ENCODE measurements around the gene NOVA1.

- PRO-cap = no peak
CAGE:
- cytosol, long polyA minus RNA = no peak
- cytosol, long polyA plus RNA = no peak
- long polyA plus RNA = no peak
- nucleus, long polyA minus RNA = no peak
- nucleus, long polyA plus RNA = no peak
These were observed 419.4 kb downstream of the NOVA1 start for GRCh38 chr14:26178343-26178844.

GRCh38 chr14:26596388-26597104 is 1.3 kb downstream of the NOVA1 start:
- PRO-cap = no peak
CAGE:
- cytosol, long polyA minus RNA = no peak
- cytosol, long polyA plus RNA = no peak
- long polyA plus RNA = no peak
- nucleus, long polyA minus RNA = no peak
- nucleus, long polyA plus RNA = no peak

GRCh38 chr14:26597966-26598755 is at the start of gene NOVA1:
TSS of gene NOVA1 (minus strand) at chr14:26598033.
- PRO-cap = bidirectional peak, plus-strand start at chr14:26598179, minus-strand start at chr14:26598033; bidirectional peak, plus-strand start at chr14:26598229, minus-strand start at chr14:26598234
CAGE:
- cytosol, long polyA minus RNA = no peak
- cytosol, long polyA plus RNA = no peak
- long polyA plus RNA = no peak
- nucleus, long polyA minus RNA = no peak
- nucleus, long polyA plus RNA = no peak

DNA sequence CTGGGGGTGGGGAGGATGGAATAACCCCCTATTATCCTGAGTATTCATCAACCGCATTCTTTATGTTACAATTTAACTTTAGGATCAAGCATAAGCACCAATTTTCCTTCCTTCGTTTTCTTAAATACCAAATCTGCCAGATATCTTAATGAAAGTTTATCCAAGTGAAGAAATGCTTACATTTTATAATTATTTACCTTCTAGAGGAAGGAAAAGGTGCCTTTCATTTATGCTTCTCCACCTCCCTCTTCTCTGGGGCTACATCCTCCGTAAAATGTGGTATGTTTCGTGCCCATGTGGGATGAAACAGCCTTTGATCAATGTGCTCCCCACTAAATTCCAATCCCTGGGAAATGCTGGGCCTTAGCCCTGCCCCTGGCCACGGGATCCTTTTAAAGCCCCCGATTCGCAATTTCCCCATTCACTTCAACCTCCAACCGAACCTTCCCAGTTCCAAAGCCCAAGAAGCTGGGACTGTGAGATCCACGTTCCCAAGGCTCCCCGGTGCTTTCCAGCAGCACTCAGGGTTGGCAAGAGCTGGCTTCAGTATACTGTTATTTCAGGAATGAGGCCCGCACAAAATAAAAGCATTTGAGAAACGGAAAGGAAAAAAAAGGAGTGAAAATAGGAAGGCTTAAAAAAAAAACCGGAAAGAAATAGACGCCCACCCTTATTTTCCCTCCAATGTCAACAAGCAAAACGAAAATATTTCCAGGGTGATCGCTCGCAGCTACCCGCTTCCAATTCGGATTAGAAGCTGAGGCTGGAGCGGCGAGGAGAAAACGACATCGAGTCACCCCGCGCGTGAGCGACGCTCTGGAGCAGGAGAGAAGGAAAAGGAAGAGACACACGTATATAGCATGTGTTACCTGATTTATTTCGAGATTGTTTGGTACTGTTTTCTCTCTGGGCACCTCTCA is 1.4 kb upstream of the FOXG1 start:
- PRO-cap = no peak
CAGE:
- cytosol, long polyA minus RNA = no peak
- cytosol, long polyA plus RNA = no peak
- long polyA plus RNA = no peak
- nucleus, long polyA minus RNA = no peak
- nucleus, long polyA plus RNA = no peak

DNA sequence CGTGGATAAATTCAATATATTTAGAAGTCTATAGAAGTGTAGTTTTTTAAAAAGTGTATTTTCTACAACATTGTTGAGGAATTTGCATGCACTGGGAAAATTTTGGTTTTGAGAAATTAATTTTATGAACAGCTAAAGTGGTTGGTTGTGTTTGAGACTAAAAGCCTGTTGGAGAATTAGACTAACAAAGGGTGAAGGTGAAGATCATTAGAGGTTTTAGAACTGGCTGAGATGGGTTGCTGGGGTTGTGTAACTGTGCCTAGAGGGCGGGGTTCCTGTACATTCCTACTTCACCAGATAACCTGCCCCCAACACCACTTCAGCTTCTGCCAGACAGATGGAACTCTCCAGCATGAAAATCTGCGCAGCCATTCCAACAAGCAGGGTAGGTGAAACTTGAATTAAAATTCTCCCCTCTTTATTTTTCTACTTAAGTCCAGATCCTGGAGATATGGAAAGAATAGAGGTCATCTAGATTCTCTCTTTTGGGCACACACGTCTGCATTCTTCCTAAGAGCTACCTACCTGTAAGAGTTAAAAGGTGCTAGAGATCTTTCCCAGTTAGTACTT is 6.0 kb downstream of the FOXG1 start:
- PRO-cap = no peak
CAGE:
- cytosol, long polyA minus RNA = no peak
- cytosol, long polyA plus RNA = no peak
- long polyA plus RNA = no peak
- nucleus, long polyA minus RNA = no peak
- nucleus, long polyA plus RNA = no peak

- PRO-cap = no peak
CAGE:
- cytosol, long polyA minus RNA = no peak
- cytosol, long polyA plus RNA = no peak
- long polyA plus RNA = no peak
- nucleus, long polyA minus RNA = no peak
- nucleus, long polyA plus RNA = no peak
These were observed 48.5 kb downstream of the PRKD1 start for GRCh38 chr14:29879100-29879598.

DNA sequence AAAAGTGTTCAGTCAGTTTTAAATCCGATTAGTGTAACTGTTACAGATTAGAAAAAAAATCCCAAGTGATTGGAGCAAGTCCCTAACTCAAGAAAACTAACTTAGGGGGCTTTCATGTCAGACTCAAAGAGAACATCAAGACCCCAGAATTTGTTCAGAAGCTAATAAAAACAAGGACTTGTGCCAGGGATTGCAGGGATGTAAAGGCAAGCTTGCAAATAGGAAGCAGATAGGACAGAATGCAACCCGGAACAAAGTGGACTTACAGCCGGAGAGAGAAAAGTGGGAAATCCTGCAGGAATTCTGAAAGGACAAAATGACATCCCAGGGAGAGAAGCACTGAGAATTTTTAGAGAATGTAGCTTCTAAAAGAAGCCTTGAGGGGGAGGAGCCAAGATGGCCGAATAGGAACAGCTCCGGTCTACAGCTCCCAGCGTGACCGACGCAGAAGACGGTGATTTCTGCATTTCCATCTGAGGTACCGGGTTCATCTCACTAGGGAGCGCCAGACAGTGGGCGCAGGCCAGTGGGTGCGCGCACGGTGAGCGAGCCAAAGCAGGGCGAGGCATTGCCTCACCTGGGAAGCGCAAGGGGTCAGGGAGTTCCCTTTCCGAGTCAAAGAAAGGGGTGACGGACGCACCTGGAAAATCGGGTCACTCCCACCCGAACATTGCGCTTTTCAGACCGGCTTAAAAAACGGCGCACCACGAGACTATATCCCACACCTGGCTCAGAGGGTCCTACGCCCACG is 195.6 kb upstream of the G2E3 start:
- PRO-cap = no peak
CAGE:
- cytosol, long polyA minus RNA = no peak
- cytosol, long polyA plus RNA = no peak
- long polyA plus RNA = no peak
- nucleus, long polyA minus RNA = no peak
- nucleus, long polyA plus RNA = no peak

- PRO-cap = no peak
CAGE:
- cytosol, long polyA minus RNA = no peak
- cytosol, long polyA plus RNA = no peak
- long polyA plus RNA = no peak
- nucleus, long polyA minus RNA = no peak
- nucleus, long polyA plus RNA = no peak
These were observed 696 bp downstream of the G2E3 start for GRCh38 chr14:30559559-30560148.

GRCh38 chr14:30908900-30909367 is 34.6 kb downstream of the COCH start:
- PRO-cap = no peak
CAGE:
- cytosol, long polyA minus RNA = no peak
- cytosol, long polyA plus RNA = no peak
- long polyA plus RNA = no peak
- nucleus, long polyA minus RNA = no peak
- nucleus, long polyA plus RNA = no peak

DNA sequence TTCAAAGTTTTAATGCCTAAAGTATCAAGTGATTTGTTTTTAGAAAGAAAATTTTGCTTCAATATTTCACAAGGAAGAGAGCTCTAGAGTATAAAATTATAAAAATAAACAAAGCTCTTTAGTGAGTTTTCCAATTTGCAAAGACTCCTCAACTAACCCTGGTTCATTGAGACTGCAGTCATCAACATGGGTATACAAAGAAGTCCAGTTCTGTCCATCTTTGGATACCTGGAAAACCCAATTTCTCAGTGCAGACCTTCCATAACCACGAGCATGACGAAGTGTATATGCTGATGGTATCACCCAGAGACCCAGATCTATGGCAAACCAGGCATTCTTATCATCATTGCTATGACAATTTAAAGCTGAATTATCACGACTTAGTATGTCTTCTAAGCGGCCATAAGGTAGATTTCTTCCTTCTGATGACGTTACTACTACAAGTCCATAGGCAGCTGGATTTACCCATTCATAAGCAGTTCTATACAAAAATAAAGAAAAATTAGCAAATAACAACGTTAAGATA is 72.8 kb downstream of the HECTD1 start:
- PRO-cap = no peak
CAGE:
- cytosol, long polyA minus RNA = no peak
- cytosol, long polyA plus RNA = no peak
- long polyA plus RNA = no peak
- nucleus, long polyA minus RNA = no peak
- nucleus, long polyA plus RNA = no peak

DNA sequence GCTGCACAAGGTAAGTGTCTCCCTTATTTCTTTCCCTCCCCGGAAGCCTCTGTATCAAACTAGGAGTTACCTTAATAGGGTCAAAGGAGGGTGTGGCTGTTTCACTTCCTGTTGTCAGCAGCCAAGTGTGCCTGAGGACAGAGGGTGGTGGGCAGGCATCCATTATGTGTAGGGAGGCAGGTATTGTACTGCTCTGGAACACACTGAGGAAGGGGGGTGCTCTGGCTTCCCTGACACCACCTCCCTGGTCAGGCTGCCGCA is 132.1 kb upstream of the ARHGAP5 start:
- PRO-cap = no peak
CAGE:
- cytosol, long polyA minus RNA = no peak
- cytosol, long polyA plus RNA = no peak
- long polyA plus RNA = no peak
- nucleus, long polyA minus RNA = no peak
- nucleus, long polyA plus RNA = no peak

GRCh38 chr14:32085540-32086701 is 8.8 kb downstream of the ARHGAP5 start:
- PRO-cap = no peak
CAGE:
- cytosol, long polyA minus RNA = no peak
- cytosol, long polyA plus RNA = no peak
- long polyA plus RNA = no peak
- nucleus, long polyA minus RNA = no peak
- nucleus, long polyA plus RNA = no peak

GRCh38 chr14:32092495-32093331 is 15.6 kb downstream of the ARHGAP5 start:
- PRO-cap = no peak
CAGE:
- cytosol, long polyA minus RNA = no peak
- cytosol, long polyA plus RNA = no peak
- long polyA plus RNA = no peak
- nucleus, long polyA minus RNA = no peak
- nucleus, long polyA plus RNA = no peak

GRCh38 chr14:32155652-32156586 is 78.8 kb downstream of the ARHGAP5 start:
- PRO-cap = no peak
CAGE:
- cytosol, long polyA minus RNA = start-site peak on the plus strand at chr14:32155948-32156070, 17 reads
- cytosol, long polyA plus RNA = no peak
- long polyA plus RNA = no peak
- nucleus, long polyA minus RNA = no peak
- nucleus, long polyA plus RNA = no peak

DNA sequence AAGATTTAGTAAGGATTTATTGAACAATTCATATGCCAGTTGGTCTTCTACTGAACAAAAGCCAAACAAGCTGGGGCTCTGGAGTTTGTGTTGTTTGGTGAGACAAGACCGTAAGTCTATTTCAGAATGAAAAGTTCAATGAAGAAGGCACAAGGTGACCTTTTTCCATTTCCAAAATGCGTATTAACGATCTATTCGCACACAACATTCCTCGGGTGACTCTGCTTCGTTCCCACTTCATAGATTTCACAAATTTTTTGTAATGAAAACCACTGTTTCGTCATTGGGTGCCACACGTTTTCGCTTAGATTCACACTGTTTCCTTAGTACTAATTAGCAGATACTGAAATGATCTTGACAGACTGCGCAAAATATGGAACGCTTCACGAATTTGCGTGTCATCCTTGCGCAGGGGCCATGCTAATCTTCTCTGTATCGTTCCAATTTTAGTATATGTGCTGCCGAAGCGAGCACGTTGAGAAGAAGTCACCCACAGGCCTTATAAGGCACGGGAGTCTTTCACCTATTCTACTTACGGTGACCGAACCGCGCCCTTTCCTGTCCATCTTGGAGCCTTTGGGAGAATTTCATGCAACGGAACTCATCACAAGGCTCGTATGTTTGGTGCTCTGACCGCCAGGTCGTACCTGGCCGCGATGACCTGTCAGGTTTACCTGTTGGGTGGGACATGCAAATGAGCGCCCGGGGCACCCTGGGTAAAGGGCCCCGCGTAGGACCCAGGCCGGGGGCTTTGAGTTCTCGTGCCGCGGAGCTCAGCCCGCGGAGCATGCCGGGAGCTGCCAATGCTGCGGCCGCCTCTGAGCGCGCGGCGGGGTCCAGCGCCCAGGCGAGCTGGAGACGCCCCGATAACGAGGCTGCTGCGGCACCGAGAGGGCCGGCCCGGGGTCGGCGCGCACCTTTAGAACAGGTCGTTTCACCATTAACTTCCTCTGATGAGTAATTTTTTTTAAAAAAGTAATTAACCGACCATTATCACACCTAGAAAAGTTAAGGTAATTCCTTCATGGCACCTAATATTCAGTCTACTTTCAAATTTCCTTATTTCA is 126.0 kb upstream of the AKAP6 start:
- PRO-cap = unidirectional peak, plus-strand start at position 803 of the sequence
CAGE:
- cytosol, long polyA minus RNA = no peak
- cytosol, long polyA plus RNA = no peak
- long polyA plus RNA = no peak
- nucleus, long polyA minus RNA = no peak
- nucleus, long polyA plus RNA = no peak

DNA sequence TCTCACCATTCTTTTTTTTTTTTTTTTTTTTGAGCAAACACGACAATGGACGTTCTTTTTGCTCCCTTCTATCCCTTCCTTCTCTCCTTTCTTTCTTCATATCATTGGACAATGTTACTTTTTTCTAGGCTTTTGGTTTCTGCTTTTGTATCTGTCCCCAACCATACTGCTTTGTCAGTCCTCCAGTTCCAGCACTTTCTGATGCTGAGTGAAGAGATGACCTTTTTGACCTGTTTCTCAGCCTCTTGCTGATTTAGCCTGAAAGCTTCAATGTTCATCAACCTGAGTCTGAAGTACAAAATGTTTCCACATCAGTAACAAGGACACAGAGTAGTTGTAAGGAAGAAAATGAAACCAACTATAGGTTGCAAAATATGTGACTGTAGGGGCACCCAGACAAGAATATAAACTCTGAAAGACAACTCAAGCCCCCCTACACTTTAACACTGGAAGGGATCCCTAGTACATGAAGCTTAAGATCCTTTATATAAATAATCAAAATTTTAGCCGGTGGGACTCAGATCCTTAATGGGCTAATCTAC is 25.2 kb upstream of the AKAP6 start:
- PRO-cap = no peak
CAGE:
- cytosol, long polyA minus RNA = no peak
- cytosol, long polyA plus RNA = no peak
- long polyA plus RNA = no peak
- nucleus, long polyA minus RNA = no peak
- nucleus, long polyA plus RNA = no peak

- PRO-cap = no peak
CAGE:
- cytosol, long polyA minus RNA = no peak
- cytosol, long polyA plus RNA = no peak
- long polyA plus RNA = no peak
- nucleus, long polyA minus RNA = no peak
- nucleus, long polyA plus RNA = no peak
These were observed 75.8 kb downstream of the AKAP6 start for GRCh38 chr14:32404813-32405297.

- PRO-cap = no peak
CAGE:
- cytosol, long polyA minus RNA = no peak
- cytosol, long polyA plus RNA = no peak
- long polyA plus RNA = no peak
- nucleus, long polyA minus RNA = no peak
- nucleus, long polyA plus RNA = no peak
These were observed 216.2 kb downstream of the AKAP6 start for GRCh38 chr14:32545275-32545817.

- PRO-cap = no peak
CAGE:
- cytosol, long polyA minus RNA = no peak
- cytosol, long polyA plus RNA = no peak
- long polyA plus RNA = no peak
- nucleus, long polyA minus RNA = no peak
- nucleus, long polyA plus RNA = no peak
These were observed 36.0 kb upstream of the EGLN3 start for GRCh38 chr14:33986860-33987263.

- PRO-cap = no peak
CAGE:
- cytosol, long polyA minus RNA = no peak
- cytosol, long polyA plus RNA = no peak
- long polyA plus RNA = no peak
- nucleus, long polyA minus RNA = no peak
- nucleus, long polyA plus RNA = no peak
These were observed 129.4 kb downstream of the SPTSSA start for GRCh38 chr14:34332660-34333012.